Camera-type eye (tissue), 1 donor: ENCODE data around the gene TRAF3IP3.

- RAMPAGE, long total RNA, result no peak
Measured at GRCh38 chr1:208946044-208946472, 637.5 kb upstream of the CAMK1G start.

- RAMPAGE, long total RNA, result no peak
Measured at GRCh38 chr1:209404584-209405046, 178.9 kb upstream of the CAMK1G start.

DNA sequence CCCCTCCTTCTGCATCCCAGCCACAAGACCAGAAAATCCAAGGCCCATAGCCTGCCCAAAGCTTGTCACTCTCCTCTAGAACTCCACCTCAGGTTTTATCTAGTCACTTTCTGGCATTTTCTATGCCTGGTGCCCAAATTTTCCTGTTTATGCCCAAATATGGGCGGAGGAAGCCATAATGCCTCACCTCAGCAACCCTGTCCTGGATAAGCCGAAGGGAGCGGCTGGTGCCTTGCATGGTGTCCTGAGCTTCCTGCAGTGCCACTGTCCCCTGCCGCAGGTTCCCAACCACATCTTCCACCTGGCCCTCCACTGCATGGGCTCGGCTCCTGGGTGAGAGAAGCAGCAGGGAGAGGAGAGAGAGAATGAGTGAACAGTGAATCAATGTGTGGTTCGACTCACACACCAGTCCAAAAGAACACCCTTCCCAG, 34.2 kb downstream of the CAMK1G start:
- RAMPAGE, long total RNA, result no peak

DNA sequence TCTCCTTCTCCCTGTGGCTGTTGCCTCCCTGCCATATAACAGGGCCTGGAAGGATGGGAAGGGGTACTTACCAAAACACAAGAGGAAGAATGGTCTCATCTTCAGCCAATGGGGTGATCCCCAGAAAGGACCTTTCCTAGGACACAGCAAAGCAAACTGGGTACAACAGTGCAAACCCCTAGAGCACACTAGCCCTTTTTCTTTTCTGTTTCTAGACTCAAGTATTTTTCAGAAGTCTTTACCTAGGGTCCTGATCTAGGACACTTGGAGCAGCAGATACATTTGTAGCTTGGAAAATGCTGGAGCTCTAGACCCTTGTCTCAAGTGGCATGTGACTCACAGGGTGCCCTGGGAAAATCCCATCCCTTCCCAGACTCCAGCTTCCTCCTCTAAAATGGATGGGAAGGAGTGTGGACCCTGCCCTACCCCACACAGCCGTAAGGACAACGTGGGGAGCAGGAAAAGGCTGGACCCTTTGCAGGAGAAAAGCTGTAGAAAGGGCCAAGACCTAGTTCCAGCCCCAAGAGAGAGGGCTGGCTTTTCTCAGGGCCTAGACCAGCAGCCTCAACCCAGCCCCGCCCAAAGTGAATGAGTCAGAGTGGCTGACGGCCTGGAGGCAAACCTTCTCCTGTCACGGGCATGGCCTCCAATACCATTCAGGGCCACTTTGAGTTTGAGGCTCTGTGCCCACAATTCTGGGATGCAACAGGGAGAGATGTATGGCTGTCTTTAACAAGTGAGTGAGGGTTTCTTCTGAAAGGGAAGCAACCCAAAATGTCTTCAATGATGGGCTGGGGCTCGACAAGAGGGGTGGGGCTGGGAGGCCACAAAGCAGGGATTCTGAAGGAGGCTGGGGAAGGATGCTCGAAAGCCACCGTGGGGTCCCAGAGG, 1.1 kb downstream of the LAMB3 start:
- RAMPAGE, long total RNA, result no peak

DNA sequence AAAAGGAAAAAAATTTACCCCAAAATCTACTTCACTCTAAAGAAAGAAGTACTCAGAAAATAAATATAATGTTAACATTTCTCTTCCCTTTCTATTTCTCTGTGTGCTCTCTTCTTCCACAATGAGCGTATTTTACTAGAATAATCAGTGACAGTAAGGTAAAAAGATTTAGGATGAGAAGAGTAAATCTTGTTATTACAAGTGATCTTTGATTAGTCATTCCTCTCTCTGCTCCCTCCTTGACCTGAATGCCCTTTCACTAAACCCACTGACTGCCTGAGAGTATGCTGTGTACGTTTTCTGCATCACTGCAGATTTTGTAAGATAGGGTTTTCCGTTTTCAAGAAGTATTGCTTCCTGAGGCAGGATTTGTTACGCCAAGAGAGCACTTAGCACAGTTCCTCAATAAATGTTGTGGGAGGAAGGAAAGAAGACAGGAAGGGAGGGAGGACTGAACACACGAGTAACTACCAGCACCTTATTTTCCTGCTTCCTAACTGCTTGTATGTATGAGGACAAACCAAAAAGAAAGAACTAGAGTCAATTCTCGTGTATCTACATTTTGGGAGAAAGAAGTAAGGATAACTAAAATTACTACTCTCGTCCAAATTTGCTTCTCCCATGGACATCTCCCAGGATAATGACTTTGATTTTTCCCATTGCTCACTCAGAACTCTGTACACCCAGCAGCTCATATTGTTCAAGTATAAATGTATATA, 7.7 kb upstream of the LAMB3 start:
- RAMPAGE, long total RNA, result no peak

DNA sequence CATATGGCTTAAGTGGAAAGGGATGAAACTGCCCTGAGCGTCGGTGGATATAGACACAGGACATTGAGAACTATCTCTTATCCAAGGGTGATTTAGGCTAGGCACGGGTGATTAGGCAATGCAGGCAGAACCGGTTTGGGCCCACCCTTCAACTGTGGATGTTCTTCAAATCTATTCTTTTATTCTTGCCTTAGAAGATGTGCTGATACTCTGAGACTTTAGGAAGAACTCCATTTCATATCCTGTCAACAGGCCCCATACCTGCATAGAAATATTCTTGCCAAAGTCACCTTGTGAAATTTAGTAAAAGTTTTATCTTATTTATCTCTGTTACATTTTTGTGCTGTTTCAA, 17.3 kb downstream of the HSD11B1 start:
- RAMPAGE, long total RNA, result no peak

- RAMPAGE, long total RNA, result no peak
Measured at GRCh38 chr1:209755773-209756234, at the start of gene TRAF3IP3. Gene TRAF3IP3, plus strand, starts transcription at chr1:209756053.

GRCh38 chr1:209884623-209885275, 53.3 kb upstream of the SYT14 start:
- RAMPAGE, long total RNA, result no peak

- RAMPAGE, long total RNA, result no peak
Measured at GRCh38 chr1:210222980-210223713, 9.4 kb upstream of the SERTAD4 start.

- RAMPAGE, long total RNA, result no peak
Measured at GRCh38 chr1:210232060-210232328, 602 bp upstream of the SERTAD4 start.

DNA sequence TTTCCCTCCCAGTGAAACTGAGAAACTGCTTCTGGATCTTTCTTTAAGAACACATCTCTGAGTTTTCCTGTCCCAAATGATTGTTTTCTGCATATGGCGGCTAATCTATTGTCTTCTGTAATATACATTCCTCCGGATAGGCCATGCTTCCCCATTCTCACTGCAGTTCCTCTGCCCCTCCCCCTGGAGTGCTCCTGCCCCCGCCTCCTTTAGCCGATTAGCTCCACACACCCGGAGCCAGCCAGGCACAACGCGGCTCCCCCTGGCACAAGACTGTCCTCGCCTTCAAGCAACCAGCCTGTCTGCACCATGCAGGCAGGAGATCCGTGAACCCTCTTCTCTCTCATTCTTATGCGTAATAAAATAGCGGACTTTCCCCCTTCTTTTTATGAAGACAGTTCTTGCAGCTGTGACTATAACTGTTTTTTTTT, 18.0 kb downstream of the SERTAD4 start:
- RAMPAGE, long total RNA, result no peak

DNA sequence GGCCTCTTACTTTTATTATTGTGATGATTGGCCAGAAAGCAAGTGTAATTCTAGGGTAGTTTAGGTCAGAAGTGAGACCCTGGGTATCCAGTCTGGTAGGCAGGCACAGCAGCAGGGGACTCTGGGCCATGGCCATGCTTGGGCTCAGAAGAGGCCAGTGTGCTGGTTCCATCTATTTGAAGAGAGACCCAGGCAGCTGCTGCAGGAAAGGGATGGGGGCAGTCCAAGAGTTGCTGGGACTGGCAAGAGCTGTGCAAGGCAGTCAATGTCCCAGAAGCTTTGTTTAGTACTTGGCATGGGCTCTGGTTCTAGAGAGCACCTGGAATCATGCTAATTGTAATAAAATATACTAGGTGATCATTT, 79.8 kb downstream of the HHAT start:
- RAMPAGE, long total RNA, result no peak

DNA sequence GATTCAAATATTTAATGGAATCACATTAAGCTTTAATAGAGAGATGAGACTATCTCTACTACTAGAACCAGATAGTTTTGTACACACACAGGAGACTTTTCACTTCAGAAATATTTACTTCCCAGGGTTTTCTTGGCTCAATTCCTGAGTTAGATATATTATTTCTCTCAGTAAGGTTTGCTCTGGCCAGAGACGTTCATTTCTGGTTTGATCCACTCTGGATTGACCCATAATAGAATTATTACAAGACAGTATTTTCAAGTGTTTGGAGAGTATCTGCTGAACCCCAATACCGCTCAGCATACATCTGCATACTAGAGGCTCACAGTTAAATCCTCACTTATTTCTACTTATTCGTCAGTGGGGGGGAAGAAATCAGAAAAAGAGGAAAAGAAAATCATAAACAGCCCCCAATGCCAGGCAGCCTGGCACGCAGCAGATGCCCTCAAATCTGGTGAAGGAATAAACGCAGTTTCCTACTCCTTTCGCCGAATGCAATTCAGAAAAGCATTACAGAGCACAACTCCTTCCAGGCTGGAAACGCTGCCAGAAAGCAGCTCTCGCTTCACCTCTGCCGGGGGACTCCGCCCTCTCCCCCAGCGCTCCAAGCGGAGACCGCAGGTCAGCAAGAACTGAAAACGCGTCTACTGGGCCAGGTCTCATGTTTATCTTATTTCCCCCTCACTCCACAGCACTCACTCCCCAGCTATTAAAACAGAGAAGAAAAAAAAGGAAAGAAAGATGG, 1.1 kb upstream of the RCOR3 start:
- RAMPAGE, long total RNA, result no peak

- RAMPAGE, long total RNA, result no peak
Measured at GRCh38 chr1:211485223-211485541, 6.8 kb downstream of the RD3 start.

- RAMPAGE, long total RNA, result no peak
Measured at GRCh38 chr1:211548538-211549518, 30.1 kb downstream of the SLC30A1 start.

DNA sequence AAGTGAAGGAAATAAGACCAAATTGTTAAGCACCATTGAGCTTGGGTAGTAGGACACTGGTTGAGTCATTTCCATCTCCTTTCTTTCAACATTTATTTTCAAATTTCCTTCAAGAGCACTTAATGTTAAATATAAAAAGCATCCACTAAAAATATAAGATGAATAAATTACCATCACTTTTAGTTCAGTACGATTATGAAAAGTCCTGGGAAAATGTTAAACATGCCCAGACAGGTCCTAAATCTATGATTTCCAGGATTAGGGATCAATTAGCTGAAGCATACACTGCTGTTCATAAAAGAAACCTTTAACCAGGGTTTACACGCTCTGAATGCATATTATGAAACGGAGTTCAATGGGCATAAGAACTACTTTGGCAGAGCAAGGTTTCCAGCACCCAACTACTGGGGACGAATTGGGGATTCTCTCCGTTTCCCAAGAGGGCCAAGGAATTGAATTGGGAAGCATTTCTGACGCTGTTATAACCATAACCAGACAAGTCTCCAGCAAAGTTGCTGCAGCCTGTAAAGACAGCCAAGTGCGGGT, 1.7 kb downstream of the SLC30A1 start:
- RAMPAGE, long total RNA, result no peak

- RAMPAGE, long total RNA, result no peak
Measured at GRCh38 chr1:211632814-211633935, 42.2 kb downstream of the NEK2 start.

GRCh38 chr1:211639469-211640009, 35.9 kb downstream of the NEK2 start:
- RAMPAGE, long total RNA, result no peak

GRCh38 chr1:212034670-212034885, 779 bp downstream of the INTS7 start:
- RAMPAGE, long total RNA, result no peak

DNA sequence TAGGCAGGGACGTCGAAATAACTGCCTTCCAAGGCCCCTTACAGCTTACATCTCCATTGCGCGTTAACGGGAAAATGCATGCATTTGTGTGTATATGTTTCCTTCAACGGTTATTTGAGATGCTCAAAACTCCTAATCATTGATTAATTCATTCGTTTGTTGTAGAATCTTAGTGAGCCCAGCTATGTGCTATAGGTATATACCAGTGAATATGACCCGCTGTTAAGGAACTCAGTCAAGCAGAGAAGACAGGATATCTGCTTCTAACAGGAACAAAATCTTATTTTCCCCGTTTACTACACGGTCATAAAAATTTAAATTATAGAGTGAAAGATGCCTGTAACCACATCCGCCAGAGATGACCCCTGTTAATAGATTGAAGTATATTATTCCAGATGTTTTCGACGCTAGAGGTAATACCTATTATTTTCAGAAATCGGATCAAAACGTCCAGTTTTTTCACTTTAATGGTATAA, 649 bp downstream of the DTL start:
- RAMPAGE, long total RNA, result no peak